ENCODE measurements around a stretch of chr11.

DNA sequence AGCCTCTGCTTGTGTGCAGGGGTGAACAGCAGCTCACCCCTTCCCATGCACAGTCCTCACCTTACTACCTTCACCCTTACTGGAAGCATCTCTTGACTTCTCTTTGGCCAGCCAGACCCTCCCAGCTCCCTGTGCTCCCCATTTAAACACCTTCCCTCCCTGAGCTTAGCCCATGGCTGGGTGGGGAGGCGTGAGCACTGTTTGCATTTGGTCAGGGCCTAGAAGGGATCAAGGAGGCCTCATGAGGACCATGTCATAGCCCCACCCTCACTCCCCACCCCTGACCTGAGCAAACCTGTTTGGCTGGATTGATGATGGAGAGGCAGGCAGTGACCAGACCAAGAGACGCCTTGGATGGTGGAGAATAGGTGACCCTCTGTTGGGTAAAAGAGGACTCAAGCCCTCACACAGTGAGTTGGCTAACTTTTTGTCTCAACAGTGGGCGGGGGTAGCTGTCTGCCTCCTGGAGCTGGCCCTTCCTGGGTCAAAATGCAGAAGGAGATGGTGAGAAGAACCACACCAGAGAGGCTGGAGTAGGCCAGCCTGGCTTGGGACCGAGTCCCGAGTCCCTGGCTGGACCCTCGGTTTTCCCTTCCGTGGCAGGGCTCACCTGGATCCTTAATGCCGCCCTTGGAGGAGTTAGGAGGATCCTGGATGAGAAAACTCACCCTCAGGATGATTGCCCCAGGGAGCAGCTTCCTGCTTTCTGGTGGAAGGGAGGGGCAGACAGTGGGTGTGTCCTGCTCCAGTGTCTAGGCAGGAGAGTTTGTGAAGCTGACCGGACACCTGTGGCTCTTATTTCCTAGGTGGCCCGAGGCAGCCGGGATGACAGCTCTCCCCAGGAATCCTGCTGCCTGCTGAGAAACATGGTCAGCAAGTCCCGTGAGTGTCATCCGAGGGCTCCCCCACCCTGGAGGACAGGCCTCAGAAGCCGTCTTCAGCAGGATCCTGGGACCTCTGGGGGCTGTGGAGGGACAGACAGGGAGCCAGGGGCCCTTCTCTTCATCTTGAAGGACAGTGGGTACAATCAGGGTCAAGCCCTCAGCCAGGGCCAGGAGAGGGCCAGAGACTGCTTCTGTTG, 50.1 kb downstream of the ST3GAL4 start:
- PRO-cap, result no peak

DNA sequence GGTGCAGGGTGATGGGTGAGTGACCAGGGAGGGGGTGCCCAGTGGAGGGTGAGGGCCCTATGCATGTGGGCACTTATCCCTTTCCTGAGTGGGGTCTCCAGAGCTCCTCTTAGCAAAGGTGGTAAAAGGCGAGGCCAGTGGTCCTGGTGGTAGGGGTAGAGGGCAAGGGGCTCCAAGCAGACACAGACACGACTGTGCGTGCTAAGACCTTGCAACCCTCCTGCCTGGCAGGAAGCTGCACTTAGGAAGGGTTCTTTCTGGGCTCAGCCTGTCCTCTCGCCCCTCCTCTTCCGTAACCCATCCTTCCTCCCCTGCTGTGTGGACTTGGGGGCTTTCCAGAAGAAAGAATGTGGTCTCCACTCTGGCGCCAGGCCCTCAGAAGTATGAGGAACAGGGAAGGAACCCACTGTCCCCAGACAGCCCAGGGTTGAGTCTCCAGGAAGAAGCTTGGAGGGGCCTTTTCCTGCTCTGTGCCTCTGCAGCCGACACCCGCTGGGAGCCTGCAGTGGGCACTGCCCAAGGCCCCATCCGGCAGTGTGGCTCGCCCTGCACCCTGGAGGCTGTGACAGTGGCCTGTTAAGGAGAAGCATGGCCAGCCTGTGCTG, 112.5 kb downstream of the ST3GAL4 start:
- PRO-cap, result no peak

GRCh38 chr11:126685668-126686158, 314.9 kb downstream of the KIRREL3 start:
- PRO-cap, result no peak

GRCh38 chr11:127362828-127363395, 362.3 kb upstream of the KIRREL3 start:
- PRO-cap, result no peak

DNA sequence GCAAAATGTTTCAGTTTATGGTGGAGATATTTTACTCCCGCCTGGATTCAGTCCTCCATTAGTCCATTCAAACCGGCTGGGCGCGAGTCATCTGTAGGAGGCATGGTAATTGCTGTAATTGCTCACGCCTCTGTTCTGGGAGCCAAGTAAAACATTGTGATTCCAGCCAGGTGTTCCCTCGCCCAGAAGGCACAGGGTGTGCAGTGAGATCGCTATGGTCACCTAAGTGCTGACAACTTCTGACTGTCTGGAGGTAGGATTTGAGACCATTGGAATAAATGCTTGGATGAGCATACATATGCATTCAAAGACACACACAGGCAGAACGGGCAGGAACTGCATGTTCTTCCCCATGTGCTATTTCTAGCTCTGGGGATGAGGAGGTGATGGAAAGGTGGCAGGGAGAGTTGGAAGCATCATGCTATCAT, 627.7 kb upstream of the KIRREL3 start:
- PRO-cap, result no peak

DNA sequence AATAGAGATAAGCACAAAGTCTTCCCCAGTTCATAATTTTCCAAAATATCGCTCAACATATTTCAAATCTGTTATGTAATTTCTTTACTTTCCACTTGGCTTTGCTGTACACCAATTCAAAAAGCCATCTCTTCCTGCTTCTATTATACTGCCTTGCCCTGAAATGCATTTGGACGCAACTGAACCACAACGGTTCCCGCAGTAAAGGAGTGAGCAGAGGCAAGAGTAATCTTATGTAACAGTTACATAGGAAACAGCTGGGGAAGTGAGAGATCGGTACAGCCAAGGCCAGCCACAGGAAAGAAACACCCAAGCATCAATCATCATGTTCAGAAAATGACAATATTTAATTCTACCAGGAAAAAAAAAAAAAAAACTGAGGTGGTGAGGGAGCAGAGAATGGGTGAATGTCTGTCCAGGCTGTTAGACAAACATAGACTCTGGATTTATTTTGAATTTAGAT, 392.2 kb downstream of the ETS1 start:
- PRO-cap, result no peak

DNA sequence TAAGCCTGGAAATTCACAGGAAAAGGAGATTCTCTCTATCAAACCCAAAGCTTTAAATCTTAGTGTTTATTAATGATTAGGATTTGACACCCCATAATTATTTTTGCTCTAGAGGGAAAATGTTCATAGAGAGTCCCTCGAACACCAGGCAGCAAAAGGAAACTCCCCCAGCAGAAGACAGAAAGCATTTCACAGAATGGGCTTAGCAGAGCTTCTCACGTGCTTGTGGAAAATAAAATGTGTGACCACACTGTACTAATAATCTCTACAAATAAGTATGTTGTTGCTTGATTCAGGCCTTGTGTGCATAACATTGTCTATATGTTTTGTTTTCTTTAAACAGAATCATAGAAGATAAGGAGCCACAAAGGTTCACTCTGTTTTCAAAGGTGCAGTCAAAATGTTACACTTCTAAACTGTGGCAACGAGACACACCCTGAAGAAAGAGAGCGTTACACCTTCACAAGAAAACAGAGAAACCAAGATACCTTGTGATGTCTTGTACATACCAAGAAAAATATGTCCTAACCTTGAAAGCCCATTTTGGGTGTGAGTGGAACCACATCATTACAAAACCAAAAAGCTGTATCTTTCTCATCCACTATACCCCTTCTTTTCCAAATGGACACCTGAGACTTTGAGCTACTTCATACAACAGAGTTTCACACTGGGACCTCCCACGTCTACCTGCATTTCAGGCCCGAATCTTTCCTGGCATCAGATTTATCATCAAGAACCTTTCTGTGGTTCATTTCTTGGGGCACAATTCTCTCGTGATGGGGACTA, 282.5 kb downstream of the ETS1 start:
- PRO-cap, result unidirectional peak, minus-strand start at position 157 of the sequence

DNA sequence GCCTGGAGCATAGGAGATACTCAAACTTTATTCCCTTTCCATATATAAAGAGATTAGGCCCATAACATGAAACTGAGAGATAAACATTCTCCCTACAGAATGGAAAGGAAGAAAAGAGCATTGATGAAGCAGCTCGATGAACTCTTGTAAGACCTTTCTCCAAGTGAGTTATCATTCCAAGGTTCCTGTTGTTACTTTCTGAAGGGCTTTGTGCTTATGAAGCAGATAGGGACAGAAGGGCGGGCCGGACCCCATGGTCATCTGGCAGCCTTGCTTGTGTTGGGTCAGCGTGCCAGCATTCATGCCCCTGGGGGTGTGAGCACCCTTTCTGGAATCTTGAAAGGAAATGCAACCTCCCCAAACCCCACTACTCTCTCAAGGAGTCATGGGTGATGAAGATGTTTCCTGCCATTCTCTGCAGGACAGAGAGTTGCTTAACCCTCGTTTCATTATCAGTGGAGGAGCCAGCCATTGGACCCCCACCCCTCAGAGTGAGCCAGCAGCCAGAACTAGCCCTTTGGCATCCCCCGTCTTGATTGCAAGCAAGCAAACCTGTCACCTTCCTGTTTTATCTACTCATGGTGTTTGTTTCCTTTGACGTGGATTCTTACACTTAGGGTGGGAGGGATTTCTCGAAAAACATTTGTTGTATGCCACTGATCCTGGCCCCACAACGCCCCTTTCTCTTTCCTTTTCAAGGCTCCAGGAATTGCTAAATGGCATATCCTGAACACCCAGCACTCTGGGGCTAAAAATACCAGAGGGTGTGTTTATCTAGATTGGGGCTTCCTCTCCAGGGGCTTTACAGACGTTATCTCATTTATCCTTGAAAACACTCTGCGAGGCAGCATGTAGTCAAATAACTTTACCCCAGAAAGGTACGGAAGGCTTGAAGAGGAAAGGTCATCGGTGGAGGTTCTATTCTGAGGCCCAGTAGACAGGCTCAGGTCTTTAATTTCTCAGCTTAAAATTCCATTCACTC, 258.3 kb downstream of the ETS1 start:
- PRO-cap, result unidirectional peak, minus-strand start at position 511 of the sequence

DNA sequence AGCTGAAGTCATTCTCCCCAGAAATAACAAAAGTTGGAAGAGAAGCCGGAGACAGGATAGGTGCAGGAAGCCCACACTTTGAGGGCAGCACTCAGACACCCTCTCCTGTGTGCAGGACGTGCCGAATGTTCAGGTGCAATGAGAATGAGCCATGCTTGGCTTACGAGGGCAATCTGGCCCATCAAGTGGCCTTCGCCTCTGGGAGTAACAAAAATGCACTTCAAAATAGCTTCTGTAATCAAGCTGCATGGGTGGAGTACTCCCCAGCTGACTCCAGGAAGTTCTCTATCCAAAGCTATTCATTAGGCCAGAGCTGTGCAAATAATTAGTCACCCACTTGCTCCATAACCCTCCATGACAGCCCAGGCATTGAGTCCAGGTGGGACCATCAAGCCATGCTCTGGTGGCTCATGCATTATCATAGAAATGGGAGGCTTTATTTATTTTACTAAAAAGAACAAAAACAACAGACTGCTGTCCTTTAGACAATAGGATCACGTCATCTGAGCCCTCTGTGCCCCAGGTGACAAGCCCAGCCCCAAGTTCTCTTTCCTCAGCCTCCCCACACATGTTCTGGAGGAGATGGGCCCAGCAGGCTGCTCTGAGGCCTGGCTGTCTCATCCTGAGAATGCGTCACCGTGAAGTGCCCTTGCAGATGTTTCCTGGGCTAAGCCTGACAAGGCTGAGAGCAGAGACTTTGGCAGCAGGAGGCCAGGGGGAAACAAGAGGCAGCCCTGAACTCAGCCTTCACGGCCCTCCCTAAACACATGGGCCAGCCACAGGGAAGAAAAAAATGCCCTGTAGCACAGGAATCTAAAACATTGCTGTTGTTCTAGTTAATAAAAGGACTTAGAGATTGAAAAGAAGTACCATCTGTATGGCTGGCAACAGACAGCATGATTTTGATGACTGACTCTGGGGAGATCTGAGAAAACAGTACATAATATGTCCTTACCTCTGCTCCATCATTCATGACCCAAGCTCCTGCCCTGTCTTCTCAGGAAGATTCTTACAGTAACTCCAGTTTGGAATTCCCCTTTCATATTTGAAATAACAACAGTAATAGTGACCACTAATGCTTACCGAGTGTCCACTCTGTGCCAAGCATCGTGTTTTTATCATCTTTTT, 244.6 kb downstream of the ETS1 start:
- PRO-cap, result no peak

- PRO-cap, result no peak
Measured at GRCh38 chr11:128415466-128415998, 171.8 kb downstream of the ETS1 start.

DNA sequence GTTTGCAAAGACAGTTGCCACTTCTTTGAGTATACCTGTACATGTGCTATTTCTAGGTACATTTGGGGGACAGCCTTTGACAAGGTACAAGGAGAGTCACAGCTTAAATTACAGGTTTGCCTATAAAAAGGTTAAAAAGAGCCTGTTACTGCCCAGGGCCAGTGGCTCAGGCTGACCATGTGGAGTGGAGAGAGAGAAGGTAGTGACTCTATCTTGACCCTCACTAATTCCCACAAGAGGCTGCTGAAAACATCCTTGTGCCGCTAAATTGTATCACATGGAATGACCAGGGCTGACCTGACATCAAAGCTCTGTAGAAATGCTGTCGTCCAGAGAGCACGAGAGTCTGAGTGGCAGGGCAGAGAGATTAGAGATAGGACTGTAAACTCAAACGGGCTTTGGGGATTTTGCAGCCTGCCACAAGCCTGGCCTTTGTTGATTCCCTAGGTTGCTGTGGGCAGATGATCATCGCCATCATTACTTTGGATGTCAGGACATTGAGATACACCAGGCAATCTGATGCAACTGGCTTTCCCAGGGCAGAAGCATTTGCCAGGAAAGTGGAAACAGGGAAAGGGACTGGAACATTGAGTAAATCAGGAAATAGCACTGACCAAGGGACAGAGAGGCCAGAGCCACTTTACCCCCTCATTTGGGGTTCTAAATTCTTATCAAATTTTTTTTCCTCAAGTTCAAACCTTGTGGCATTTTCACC, 131.7 kb downstream of the ETS1 start:
- PRO-cap, result no peak

DNA sequence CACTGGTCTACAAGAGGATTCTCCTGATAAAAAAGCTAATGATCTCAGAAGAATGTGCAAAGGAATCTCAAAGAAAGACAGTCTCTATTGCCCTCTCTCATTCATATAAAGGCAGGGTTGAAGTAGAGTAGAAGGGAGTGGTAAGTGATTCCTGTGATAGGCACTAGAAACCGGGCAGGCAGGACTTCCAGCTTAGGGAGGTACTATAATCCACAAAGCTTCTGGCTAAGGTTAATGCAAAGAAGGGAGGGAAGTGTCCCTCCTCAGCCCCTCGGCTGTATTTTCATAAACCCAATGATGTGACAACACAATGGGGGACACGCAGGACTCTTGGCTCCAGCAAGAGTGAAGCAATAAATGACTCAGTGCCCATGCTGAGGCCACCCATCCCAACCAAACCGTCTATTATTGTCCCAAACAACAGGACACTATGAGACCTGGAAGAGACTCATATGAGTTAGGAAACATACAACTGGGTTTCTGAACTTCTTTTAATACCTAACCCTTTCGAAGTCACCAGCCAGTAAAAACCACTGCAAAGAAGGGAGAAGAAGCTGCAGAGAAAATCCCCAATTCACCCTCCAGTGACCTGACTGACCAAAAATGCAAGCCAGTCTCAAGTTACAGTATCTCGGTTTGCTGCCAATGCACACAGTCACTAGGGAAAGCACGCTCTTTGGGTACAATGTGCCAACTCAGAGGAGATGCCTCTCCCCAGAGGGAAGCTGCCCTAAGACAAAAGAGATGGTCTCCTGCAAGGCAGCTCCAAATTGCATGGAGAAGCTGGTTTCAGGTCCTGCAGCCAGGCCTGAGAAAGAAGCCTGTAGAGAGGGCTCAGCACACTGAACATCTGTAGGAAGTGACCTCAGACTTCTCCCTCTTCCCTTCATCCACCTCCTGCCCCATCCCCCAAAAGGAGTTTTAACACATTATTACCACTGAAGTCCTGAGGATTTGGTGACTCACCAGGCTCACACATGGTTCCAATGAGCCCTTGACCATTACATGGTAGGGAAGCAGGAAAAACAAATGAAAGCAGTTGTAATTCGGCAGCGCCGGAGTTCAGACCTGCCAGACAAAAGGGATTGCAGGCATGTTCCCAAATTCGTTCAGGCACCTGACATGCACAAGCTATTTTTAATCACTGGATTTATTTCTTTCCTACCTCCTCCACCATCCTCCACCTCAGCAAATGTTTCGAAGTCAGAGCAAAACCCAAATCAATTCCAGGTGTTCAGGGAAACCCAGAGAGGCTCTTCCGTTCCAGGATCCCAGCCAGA, 90.3 kb downstream of the ETS1 start:
- PRO-cap, result bidirectional peak, plus-strand start at position 629 of the sequence, minus-strand start at position 530 of the sequence

GRCh38 chr11:128501848-128502503, 85.4 kb downstream of the ETS1 start:
- PRO-cap, result no peak

- PRO-cap, result no peak
Measured at GRCh38 chr11:128506265-128506869, 81.0 kb downstream of the ETS1 start.

GRCh38 chr11:128549239-128549821, 38.0 kb downstream of the ETS1 start:
- PRO-cap, result no peak

GRCh38 chr11:128624218-128625386, 37.2 kb upstream of the ETS1 start:
- PRO-cap, result bidirectional peak, plus-strand start at chr11:128624660, minus-strand start at chr11:128624325; bidirectional peak, plus-strand start at chr11:128624749, minus-strand start at chr11:128624857

DNA sequence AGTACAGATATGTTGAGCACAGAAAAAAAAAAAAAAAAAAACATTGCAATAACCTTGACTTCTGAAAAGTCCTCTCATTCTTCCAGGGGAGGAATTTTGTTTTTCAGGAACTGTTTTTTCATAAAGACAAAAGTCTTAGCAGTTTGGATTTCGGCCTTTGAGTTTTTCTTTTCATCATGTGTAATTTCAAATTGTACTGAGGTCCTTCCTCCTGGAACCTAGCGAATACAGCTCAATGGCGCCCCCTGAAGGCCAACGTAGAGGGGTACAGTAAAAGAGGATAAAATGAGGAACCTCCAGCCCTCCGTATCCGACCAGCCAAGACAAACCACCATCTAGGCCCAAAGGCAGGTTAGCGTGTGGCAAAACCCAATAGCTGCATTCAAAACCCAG, 43.0 kb upstream of the ETS1 start:
- PRO-cap, result no peak

- PRO-cap, result no peak
Measured at GRCh38 chr11:128694476-128695532, 932 bp downstream of the FLI1 start.

- PRO-cap, result no peak
Measured at GRCh38 chr11:128700135-128701022, 6.5 kb downstream of the FLI1 start.

GRCh38 chr11:128734379-128735011, 40.6 kb downstream of the FLI1 start:
- PRO-cap, result no peak

Measured in natural killer cell (primary cell).